ENCODE measurements around the gene WFDC1.

GRCh38 chr16:84294261-84295139, at the start of gene WFDC1:
WFDC1 (plus strand) TSS chr16:84294878.
- RRBS, result 5% methylated on average over 3 of the region's 36 CpGs

- RRBS, result no CpG with 5 or more reads among the region's 16 CpGs
These were observed 25.3 kb downstream of the MEAK7 start for GRCh38 chr16:84478982-84479785.

DNA sequence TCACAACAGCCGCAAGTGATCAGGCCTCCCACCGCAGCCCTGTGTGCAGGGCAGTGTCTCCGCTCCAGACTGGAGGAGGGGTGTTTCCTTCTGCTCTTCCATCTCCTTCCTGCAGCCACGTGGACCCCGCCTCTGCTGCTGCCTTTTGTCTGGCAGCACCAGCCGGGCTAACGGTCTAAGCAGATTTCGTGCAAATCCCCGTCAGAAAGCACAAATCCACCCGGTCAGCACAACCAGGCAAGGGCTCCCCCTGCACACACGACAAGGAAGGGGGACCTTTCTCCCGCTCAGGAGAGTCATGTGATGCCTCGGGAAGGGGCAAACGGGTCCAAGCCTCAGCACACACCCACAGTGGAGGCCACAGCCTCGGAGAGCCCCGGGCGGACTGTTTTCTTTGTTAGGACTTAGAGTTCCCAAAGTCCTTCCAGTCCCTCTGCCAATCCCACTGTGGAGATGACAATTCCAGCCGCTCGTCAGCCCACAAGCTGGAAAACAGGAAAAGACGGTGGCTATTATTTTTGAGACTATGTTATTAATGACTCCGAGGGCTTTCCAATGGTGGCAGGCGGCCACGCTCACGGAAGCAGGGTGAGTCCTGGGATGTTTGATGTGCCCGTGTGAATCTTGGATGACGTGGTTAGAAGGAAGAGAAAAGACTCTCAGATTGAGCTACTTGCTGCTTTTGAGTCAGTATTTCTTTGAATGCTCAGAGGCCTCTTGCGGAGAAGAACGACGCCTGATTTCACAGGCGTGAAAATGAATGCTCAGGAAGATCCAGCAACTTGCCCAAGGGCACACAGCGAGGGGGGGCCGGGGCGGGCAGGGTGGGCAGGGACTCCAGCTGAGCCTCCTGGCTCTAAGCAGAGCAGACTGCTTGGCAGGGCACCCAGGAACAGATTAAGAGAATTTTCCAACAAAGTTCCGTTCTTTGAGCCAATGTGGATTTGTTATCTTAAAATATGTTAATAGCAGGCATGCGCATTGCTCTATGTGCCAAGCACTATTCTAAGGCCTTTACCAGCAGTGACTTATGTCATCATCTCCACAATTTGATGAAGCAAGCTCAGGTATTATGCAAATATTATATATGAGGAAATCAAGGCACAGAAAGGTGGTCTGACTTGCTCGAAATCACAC, 22.7 kb upstream of the MEAK7 start:
- RRBS, result no CpG with 5 or more reads among the region's 36 CpGs

GRCh38 chr16:84535196-84536235, 31.1 kb upstream of the MEAK7 start:
- RRBS, result no CpG with 5 or more reads among the region's 19 CpGs

DNA sequence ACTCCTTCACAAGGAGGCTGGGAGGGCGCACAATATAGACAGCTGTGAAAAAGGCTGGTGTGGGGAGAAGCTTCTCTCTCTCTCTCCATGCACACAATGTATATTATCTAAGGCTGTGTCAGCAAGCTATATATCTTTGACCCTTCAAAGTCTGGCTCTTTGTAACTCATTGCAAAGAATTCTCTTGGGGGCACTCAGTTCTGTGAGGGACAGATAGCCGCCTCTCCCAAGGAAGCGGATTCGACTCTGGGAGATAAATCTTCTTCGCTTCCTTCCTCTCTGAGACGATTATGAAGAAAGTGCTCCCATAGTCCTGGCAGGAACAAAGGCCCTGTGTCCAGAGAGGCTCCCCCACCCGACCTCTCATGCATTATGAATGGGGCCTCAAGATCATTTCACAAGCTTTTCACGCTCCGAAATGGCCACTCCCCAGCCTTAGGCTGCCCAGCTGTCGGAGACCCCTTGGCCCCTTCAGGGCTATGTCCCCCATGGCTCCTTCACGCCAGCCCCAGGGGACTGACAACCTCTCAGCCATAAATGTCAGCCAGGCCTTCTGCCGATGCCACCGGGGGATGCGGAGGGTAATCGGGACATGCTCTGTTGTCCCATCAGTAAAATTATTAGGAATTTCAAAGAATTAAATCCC, 33.3 kb upstream of the MEAK7 start:
- RRBS, result no CpG with 5 or more reads among the region's 15 CpGs

DNA sequence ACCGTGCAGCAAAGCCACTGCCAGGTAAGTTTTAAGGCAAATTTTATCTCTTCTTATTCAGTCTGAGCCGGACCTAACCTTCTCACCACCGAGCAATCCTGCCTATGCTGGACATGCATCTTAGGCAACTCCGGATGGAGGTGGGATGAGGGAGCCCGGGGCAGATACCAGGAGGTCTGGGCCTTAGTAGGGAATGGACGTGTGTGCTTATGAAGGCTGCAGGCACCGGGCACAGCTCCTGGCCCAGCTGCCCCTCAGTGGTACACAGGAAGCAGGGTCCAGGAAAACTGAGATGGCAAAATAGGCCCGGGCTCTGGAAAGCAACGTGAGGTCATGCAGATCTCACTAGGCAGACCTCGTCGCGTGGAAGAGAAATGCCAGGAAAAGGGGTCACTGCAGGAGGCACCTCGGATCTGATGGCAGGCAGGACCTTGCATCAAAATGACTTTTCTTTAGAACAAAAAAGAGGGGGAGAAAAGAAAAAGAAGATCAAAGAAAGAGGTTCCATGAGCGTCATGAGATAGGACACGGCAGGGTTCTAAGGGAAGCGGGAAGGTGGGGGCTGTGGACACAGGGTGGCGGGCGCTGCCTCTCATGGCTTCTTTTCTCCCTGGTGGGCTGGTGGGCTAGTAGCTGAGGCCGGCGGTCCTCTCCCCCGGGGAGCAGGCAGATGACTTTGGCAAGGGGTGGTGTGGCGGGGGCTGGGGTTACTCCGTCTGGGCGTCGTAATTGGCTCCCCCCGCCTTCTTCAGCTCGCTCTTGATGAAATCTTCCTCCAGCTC, 51.5 kb downstream of the COTL1 start:
- RRBS, result 96% methylated on average over 7 of the region's 27 CpGs

- RRBS, result no CpG with 5 or more reads among the region's 30 CpGs
These were observed 23.8 kb downstream of the COTL1 start for GRCh38 chr16:84593726-84594752.

GRCh38 chr16:84732699-84733541, 33.1 kb downstream of the USP10 start:
- RRBS, result no CpG with 5 or more reads among the region's 10 CpGs

DNA sequence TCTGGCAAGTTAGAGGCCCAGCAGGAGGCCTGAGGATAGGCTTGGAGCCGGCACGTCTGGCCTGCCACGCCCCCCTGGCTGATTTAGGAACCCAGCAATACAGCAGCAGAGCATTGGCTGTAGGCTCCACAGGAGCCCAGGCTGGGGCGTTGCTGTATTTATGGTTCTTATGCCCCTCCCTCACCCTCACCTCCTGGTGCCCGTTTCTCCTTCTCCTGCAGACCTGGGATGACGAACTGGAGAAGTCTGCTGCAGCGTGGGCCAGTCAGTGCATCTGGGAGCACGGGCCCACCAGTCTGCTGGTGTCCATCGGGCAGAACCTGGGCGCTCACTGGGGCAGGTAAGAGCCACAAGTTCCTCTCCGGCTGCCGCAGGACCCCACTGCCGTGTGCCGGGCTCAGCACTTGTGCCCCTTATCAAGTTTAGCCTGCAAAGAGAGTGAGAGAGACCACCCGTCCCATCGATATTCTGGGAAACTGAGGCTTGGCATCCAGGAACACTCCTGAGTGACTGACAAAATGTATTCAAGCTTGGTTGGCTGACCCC, 25.9 kb downstream of the CRISPLD2 start:
- RRBS, result no CpG with 5 or more reads among the region's 16 CpGs

- RRBS, result no CpG with 5 or more reads among the region's 15 CpGs
These were observed 31.5 kb downstream of the CRISPLD2 start for GRCh38 chr16:84851186-84851793.

DNA sequence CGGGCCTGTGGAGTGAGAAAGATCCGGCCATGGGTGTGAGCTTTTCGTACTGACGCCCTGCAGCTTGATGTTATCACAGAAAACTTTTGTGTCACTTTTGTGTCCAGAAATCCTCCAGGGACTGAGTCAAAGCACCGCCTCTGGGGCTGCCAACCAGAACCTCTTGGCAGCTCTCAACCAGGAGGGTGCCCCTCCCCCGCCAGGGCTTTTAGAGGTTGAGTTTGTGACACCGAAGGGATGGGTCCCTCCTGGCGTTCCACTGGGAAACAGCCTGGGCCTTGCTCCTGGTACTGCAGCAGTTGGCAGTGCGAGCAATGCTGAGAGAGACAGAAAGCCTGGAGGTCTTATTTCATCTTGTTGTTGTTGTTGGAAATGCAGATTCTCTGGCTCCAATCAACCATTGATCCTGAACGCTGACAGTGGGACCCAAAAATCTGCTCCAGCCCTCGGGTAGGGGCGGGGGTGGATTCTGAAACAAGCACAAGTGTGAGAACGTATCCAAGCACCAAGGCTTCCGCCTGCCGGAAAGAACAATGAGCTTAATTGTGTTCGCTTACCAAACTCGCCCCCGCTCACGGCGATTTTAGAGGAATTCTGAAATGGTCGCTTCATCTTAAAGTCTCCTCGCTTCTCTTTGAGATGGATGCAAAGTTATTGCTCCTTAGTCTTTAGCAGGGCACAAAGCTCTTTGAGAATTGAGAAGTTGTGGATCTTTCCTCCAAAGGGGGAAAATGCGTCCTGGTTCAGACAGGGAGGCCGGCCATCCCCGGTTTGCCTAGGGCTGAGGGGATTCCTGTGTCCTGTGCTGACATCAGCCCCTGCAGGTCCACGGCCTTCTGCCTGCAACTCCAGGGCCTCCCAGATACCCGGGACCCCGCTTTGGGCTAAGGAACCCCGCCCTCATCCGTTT, 65.2 kb downstream of the CRISPLD2 start:
- RRBS, result 56% methylated on average over 2 of the region's 30 CpGs

DNA sequence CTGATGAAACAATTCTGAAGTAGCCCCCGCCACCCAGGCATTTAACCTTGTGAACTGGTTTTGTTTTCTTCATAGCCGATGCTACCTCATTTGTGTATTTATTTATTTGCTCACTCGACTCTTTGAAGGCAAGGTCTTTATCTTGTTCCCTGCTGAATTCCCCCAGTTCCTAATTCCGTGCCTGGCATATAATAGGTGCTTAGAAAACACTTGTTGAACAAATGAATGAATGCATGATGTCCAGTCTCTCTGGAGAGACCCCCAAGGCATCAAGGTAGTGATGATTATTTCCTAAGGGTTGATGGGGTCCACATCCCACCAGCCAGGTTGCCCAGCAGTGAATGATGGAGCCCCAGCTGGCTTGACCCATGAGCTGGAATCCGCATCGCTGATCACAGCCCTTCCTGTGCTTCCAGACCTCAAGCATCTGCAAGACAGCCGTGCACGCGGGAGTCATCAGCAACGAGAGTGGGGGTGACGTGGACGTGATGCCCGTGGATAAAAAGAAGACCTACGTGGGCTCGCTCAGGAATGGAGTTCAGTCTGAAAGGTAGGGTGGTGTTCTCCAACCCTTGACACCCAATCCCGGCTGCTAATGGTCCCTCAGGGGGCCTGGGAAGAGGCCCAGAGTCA, 69.1 kb downstream of the CRISPLD2 start:
- RRBS, result no CpG with 5 or more reads among the region's 16 CpGs

- RRBS, result 67% methylated on average over 1 of the region's 24 CpGs
These were observed 86.7 kb downstream of the ZDHHC7 start for GRCh38 chr16:84924405-84925203.

DNA sequence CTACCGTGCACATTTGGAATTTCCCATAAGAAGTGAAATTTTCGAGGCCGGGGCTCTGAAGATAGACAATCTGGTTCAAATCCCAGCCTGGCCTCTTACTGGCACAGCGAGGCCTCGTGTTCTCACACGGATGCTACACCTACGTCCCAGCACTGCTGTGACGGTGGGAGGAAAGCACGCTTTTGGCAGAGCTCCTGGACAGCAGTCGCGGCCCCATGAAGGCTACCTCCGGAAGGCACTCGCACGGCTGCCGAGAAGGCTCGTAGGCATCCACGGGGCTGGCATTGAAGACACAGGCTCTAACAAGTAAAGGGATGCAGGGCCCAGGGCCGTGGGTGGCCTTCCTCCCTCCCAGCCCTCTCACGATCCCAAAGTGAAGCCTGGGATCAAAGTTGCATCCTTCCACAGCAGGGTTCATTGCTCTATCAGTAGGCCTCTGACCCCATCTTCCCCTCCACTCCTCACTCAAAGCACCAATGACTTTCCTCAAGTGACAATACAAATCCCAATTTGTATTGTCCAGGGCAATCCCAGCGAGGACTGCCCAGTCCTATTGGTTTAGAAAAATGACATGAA, 25.0 kb downstream of the ZDHHC7 start:
- RRBS, result no CpG with 5 or more reads among the region's 20 CpGs

DNA sequence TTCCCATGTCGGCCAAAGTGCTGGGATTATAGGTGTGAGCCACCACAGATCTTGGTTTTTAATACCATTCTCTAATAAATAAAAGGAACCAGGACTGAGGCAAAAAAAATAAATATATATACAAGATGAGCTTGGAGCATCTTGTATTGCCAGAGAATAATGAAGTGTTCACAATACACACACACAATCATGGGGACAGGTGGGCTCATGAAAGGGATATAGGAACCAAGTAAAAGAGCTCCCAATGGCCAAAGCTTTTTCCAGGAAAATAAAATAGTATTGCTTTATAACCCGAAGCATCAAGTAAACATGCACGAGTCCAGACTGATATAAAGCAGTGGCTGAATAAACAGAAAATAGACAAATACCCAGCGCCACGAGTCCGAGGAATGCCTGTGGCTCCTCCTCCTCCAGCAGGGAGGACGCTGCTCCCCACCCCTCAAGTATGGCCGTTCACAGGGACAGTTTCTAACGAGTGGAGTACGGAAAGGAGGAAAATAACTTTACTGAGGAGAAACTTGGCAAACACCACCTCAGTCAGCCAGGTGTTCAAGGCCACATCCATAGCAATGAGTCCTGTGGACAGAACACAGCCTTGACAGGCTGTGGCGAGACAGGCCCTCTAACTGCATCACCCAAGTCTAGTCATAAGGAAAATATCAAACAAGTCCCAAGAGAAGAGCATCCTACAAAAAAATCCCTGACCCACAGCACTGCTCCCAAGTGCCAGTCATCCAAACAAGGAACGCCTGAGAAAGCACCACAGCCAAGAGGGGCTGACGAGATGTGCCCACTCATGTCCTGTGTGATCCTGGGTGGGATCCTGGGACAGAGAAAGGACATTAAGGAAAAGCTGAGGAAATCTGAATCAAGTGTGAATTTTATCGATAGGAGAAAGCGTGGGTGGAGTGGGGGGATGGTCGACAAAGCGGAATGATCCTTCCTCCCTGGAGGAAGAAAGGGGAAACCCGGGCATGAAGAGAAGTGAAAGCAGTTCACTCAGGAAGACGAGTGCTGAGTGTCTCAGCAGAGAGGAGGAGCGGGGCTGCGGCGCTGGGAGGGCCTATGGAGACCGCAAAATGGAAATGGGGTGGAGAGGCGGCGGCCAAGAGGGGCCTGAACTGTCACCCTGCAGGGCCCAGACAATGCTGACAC, 9.1 kb downstream of the ZDHHC7 start:
- RRBS, result no CpG with 5 or more reads among the region's 25 CpGs

DNA sequence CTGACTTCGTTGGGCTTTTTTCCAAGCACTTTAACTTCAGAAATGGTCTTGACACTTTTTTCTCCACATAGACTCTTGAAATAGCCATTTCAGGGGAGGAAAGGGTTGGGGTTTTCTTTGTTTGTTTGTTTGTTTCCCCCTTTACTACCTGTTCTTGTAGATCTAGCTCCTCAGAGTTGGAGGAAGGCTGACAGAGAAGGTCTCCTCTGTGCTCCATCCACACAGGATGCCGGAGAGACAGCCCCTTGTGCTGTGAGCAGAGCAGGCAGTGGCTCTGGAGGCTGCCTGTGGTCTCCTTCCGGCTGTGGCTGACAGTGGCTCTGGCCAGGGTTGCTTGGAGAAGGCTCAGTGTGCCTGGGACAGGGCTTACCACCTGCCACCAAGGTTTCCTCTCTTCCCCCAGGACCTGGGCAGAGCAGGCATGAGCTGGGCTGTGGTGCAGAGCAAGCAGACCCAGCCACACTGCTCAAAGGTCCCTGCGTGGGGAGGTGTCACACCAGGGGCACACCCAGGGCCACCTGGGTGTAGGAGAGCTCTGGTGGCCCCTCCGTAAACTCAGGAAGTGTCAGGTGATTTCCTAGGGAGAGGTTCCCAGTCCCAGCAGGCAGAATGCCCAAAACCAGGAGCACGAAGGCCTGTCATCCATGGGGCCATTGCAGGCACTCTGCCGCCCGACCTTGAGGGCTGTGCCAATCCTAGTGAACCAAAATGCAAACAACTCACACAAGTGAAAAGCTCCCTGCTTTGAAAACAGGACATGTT, 21.6 kb downstream of the CIBAR2 start:
- RRBS, result 68% methylated on average over 2 of the region's 8 CpGs

- RRBS, result 4% methylated on average over 5 of the region's 24 CpGs
These were observed 14.5 kb upstream of the CIBAR2 start for GRCh38 chr16:85126616-85127346.

DNA sequence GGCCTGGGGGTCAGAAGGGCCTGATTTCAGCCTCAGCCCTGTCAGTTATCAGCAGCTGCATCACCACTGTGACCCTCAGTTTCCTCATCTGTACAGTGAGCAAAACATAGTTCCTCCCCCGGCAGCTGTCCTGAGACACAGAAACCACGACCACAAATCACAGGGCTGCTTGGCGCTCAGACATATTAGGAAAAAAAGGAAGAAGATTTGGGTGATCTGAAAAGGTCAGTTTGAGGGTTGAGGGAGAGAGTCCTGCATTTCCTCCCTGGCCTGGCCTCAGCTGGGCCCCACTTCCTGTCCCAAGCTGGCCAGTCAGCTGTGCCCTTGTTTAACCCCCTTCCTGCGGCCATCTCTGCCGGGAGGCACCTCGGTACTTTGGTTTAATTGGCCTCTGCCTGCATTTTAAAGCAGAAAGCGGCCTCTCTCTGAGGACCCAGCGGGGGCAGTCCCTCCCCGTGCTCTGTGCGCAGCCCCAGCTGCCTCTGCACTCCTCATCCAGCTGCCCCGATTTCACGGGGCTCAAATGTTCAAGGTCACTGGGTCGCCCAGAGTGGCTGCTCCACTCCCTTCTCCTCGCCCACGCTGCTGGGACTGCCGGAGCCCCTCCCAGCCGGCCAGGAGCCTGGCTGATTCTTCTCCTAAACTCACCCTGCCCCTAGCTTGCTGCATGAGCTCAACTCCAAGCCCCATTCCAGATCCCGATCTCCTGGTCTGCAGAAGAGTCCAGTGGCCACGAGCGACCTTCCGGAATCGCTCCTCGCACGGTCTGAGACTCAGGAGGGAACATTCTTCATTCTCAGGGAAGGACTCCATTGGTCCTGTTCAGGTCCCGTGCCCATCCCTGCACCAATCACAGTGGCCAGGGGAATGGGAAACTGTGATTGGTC, 24.1 kb upstream of the CIBAR2 start:
- RRBS, result no CpG with 5 or more reads among the region's 25 CpGs

DNA sequence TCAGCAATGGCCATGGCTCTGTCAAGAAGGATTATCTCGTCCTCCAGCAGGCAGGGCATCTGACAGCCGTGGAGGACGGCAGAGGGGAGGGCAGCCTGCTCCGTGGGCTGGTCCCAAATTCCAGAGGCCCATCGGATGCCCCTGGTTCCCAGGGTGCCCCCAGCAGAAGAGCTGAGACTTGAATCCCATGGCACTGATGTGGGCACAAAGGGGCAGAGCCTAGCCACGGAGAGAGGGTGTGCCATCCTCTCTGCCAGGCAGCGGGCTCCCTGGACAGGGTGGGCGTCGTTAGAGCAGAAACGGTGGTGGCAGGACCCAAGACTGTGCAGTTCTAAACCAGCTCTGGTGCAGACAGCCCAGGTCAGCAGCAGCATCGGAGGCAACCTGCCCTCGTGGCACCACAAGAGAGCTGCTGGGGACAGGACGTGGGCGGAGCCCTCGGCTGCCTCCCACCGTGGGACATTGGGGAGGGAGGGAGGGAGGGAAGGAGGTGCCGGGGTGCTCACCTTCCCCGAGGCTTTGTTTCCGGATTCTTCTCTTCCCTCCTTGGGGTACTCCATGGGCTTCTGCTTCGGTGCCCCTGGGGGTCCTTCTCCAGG, 198.9 kb upstream of the CIBAR2 start:
- RRBS, result no CpG with 5 or more reads among the region's 20 CpGs

DNA sequence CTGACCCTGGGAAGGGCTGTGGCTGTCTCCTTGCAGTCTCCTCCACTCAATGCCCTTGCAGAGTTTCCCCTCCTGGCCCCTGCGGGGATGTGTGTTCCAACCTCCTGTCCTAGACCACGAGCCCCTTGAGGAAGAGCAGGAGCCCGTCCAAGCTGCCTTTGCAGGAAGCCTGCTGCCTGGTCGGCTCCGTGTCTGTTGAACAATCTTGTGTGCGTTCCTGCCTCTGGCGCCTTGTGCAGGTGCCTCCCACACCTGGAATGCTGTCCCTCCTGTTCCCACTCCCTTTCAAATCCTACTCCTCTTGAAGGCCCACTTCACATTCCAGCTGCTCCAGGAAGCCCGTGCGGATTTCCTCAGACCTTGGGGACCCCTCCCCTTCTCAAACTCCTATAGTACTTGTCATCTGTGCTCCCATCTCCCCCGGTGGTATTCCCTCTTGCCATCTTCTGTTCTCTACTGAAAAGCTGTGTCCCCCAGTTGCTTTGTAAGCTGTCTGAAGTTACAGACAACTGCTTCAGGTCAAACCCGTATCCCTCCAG, 241.6 kb upstream of the CIBAR2 start:
- RRBS, result no CpG with 5 or more reads among the region's 11 CpGs